Bronchus fibroblast of lung (primary cell): ENCODE measurements around a stretch of chr20.

DNA sequence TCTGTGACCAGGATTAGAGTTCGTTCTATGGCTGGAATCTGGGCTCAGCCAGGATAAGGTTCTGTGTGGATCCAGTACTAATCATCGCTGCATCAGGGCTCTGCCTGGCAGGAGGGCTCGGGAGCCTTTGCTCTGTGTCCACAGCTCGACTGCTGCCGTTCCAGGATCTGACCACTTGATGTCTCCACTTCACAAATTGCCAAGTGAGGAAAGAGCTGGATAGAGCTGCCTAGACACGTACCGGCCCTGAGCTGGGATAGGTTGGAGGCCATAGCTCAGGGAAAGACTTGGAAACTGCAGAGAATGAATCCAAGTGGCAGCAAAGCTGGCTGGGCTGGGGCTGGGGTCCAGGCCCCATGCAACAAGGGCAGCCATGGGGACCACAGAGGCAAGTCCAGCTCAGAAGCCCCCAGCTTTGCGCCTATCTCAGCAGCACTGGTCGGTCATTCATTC lies 38.1 kb upstream of the TOP1 start:
- RAMPAGE, long total RNA, result no peak

DNA sequence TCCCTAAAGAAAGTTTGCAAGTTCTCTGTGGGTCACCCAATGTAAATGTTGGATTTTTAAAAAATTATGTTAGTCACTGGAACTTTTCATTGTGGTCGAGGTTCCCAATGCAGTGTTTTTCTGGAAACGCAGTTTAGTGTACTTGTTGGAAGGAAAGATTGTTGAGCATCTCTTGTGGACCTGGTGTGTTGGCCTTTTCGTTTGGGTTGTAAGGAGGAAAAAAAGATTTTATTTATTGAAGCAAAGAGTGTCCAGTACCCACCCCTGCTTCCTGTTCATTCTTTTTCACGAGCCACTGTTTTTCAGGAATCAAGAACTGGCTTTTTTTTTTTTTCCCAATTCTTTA lies 1.5 kb downstream of the TOP1 start:
- RAMPAGE, long total RNA, result no peak

DNA sequence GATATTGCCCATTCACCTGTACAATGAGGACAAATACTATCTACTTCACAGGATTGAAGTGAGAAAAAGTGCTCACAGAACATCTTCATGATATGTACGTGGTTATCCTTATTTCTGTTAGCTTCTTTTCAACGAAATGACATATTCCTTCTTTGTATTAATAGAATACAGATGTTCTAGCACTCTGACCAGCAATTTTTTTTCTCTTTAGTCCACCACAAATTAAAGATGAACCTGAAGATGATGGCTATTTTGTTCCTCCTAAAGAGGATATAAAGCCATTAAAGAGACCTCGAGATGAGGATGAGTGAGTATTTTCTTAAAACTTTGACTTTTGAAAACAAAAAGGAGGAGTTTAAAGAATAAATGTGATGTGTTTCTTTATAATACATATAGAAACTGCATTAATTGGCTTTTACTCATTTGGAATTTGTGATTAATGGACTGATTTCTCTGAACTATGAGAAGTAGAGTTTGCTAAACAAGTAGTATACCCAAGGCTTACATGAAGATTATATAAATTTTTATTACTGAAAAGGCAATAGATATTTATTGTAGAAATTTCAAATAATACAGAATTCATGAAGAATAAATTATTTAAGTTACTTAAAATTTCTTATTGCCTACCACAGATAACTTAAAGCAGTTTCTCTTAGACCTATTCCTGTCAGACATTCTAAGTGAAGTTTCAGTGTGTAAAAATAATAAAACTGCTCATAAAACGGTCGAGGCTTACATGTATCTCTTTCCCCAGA lies 51.4 kb downstream of the TOP1 start:
- RAMPAGE, long total RNA, result no peak

DNA sequence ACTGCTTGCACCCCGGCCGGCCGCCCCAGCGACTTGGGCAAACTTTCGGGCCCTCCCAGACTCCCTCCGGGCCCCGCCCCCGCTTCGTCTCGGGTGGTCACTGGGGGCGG lies 432 bp downstream of the PLCG1 start:
- RAMPAGE, long total RNA, result no peak

- RAMPAGE, long total RNA, result no peak
Observed at GRCh38 chr20:41158339-41158961, 21.1 kb downstream of the PLCG1 start.

DNA sequence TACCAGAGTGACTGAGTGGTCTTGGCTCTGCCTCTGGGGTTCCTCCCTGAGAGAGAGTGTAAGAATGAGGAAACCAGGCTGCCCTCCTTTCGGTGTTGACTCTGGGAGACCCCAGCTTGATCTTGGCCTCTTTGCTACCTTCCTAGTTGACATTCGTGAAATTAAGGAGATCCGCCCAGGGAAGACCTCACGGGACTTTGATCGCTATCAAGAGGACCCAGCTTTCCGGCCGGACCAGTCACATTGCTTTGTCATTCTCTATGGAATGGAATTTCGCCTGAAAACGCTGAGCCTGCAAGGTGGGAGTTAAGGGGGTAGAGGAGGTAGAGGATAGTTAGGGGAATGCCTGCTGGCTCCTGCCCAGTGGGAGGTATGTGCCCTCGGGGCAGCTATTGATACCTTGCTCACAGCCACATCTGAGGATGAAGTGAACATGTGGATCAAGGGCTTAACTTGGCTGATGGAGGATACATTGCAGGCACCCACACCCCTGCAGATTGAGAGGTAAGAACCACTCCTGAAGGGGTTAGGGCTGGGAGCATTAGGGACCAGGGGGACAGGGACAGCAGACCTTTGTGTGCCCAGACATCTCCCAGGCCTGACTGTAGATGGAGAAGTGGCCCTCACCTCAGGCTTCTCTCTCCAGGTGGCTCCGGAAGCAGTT lies 22.2 kb downstream of the PLCG1 start:
- RAMPAGE, long total RNA, result no peak

GRCh38 chr20:41192922-41193595 lies 55.7 kb downstream of the PLCG1 start:
- RAMPAGE, long total RNA, result no peak

GRCh38 chr20:41268900-41269335 lies 48.6 kb downstream of the ZHX3 start:
- RAMPAGE, long total RNA, result no peak

- RAMPAGE, long total RNA, result no peak
Observed at GRCh38 chr20:41317814-41318597, 475 bp upstream of the ZHX3 start.

GRCh38 chr20:41358526-41359273 lies 7.9 kb downstream of the EMILIN3 start:
- RAMPAGE, long total RNA, result no peak

GRCh38 chr20:41470189-41470933 lies 103.7 kb upstream of the EMILIN3 start:
- RAMPAGE, long total RNA, result no peak

GRCh38 chr20:42713741-42713960 lies 476.1 kb downstream of the PTPRT start:
- RAMPAGE, long total RNA, result no peak

- RAMPAGE, long total RNA, result no peak
Observed at GRCh38 chr20:43462374-43463029, 4.8 kb downstream of the SRSF6 start.

DNA sequence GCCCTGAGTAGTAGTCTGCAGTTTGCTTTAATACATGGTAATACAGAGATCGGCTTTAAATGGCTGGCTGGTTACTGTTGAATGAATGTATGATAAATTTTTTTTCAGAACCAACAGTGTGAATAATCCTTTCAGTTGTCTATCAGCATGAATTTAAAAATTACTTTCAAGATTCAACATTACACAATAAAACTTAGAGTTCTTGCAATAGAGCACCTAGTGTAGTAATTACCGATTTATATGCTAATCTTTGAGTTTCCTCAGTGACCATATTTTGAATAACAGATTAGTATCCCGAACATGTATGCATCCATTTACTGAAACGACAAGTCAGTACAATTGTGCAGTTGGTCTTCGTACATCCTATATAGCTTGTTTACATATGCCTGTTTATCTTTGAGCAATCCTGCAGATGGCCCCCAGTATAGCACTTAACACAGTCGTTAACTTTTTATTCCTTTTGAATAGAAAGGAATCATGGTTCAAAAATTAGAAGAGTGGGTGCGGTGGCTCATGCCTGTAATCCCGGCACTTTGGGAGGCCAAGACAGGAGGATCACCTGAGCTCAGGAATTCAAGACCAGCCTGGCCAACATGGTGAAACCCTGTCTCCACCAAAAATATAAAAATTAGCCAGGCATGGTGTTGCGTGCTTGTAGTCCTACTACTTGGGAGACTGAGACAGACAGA lies 6.5 kb downstream of the SRSF6 start:
- RAMPAGE, long total RNA, result no peak

GRCh38 chr20:43663102-43663623 lies 3.8 kb upstream of the MYBL2 start:
- RAMPAGE, long total RNA, result no peak

DNA sequence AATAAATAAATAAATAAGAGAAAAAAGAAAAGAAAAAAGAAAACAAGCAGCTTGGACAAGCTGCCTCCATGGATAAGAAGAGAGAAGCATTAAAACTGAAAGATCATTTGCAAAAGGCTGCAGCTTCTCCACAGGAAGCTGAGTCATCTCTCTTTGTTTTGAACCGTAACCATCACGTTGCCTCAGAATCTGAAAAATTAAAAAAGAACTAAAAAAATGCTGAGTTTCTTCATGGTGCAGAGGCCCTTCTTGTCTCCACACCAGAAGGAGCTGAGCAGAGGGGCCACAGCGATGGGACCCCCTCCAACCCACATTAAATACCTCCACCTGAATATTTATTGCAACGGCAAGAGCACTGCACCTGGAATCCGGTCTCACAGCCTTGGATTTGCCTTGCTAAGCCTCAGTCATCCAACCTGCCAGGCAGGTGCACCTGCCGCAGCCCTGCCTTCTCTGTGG lies 28.1 kb downstream of the TOX2 start:
- RAMPAGE, long total RNA, result no peak

GRCh38 chr20:44019930-44020403 lies 105.3 kb downstream of the TOX2 start:
- RAMPAGE, long total RNA, result no peak

DNA sequence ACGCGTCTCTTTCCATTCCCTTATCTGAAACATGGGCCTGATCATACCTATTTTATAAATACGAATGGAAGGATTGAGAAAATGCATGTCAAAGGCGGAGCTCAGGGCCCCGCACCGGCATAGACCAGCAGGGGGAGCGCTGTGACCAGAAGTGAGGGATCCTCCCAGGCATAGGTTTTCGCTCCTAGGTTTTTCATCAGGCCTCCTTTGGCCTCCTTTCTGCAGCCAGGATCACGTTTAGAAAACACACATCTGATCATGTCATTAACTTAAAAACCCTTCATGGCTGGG lies 70.3 kb downstream of the JPH2 start:
- RAMPAGE, long total RNA, result no peak

- RAMPAGE, long total RNA, result no peak
Observed at GRCh38 chr20:44195472-44196434, 8.8 kb upstream of the JPH2 start.

GRCh38 chr20:44208577-44209700 lies 1.6 kb downstream of the OSER1 start:
- RAMPAGE, long total RNA, result no peak